ENCODE results near the gene KYNU.

DNA sequence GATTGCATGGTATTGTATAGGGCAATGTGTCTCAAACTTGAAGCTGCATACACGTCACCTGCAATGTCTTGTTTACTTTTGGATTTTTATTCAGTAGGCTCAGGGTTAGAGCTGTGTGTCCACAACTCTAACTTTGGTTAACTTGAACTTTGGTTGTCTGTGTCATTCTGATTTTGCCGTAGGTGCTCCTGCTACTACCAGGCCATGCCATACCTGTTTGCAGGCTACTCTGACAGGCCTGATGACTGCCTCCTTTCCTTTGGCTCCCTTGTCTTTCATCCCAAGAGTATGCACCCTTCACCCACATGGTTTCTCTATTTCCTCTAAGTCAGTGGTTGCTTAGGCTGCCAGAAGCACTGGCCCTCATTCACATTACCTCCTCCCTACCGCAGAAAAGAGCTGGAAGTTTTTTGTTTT lies 219.5 kb upstream of the SPOPL start:
- PRO-cap: no peak
- RAMPAGE, long total RNA, 4 experiments: no peak in any of the 4 experiments

DNA sequence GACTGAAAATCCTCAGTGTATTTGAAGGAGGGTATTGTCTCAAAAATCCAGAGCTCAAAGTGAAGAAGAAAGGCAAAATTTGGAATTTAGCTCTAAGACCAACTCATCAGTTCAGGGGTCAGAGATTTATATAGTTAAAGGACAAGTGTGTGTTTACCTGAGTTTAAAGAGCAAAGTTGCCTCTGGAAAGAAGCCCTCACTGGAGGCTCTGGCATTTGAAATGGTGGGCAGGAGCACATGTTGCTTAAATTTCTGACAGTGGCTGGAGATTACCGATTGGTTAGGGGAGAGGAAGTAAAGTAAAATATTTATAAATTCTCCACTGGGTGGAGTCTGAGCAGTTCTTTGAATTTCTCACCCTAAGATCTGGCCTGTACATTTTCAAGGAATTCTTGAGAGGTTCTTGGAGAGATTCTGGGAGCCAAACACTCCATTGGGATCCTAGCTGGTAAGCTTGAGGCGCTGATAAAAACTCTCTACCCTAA lies at the start of gene KYNU:
Gene KYNU (plus strand): TSS at position 376 of the 485 bp plus-strand sequence.
- PRO-cap: no peak
- RAMPAGE, long total RNA, 4 experiments: start-site peak on the plus strand in 4 of 4 experiments, centred at positions 373 to 381 of the sequence, 13 to 509 reads per replicate

DNA sequence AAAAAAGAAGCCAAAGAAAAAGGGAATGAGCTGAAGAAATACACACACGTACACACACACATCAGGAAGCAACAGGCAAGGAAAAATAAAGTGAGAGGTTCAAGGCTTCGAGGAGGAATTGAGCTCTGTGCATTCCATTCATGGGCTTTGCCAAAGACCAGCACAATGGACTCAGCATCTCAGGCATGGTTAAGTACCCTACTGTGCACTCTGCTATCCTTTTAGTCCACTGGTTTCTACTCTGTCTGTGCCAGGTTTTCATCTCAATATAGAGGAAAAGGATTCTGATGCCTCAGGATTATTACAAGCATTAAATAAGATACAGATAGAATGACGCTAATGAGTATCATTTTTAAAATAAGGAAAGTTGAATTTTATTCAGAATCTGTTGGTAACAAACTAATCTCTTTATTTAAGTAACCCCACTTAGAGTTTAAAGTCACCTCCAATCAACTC lies 2.0 kb downstream of the KYNU start:
- PRO-cap: no peak
- RAMPAGE, long total RNA, 4 experiments: no peak in any of the 4 experiments

DNA sequence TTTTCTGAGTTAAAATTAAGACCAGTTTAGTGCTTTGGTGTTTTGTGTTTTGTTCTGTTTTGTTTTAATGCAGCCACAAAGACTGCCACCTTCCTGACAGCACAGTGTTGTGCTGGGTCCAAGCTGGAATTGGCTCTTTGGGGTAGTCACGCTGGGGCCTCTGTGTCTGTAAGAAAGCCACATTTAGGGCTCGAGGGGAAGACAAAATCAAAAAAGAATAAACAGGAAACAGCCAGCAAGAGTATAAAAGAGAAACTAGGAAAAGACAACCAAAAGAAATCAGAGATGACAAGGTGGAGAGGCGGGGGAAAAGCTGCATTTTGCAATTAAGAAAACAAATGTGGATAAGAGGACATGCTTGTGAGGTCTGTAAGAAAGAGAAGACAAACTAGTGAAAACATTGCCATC lies 396.4 kb downstream of the ARHGAP15 start:
- PRO-cap: no peak
- RAMPAGE, long total RNA, 4 experiments: no peak in any of the 4 experiments

GRCh38 chr2:144097607-144098389 lies 234.5 kb downstream of the GTDC1 start:
- PRO-cap: no peak
- RAMPAGE, long total RNA, 4 experiments: no peak in any of the 4 experiments

- PRO-cap: no peak
- RAMPAGE, long total RNA, 4 experiments: no peak in any of the 4 experiments
These were observed 11.7 kb downstream of the GTDC1 start for GRCh38 chr2:144320379-144321219.

DNA sequence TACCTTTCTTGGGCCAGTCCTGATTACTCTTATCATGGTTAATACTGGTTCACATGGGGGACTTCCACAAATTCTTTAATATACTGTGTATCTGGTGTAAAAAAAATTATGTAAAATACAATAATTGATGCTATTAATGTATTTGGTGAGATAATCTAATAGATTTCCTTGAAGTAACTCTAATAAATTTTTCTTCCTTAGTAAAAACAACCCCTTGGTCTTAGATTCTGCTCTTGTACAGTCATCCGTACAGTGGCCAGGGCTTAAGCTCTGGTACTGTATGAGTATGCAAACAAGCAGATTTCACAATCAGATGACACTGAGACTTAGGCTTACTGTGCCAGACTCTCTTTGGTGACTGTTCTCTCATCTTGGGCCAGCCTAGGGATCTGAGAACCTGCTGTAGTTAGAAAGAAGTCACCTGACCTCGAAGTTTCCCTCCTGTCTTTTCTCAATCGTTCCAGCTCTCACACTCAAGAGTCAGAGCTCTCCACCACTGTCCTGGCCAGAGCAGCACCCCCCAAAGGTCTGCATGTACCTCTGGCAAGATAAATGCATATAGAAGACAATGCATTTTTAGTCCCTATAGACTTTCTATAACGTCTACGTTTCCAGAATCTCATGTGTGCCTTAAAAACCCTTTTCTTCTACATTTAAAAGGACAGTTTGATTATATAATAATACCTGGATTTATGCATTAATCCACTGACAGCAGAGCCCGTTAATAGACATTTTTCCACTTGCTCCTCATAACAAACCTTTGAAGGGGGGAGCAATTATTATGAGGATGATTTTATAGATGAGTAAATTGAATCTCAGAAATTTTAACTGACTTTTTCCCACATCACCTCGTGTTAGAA lies 63.2 kb downstream of the ZEB2 start:
- PRO-cap: no peak
- RAMPAGE, long total RNA, 4 experiments: no peak in any of the 4 experiments

GRCh38 chr2:144490564-144491716 lies 29.0 kb downstream of the ZEB2 start:
- PRO-cap: no peak
- RAMPAGE, long total RNA, 4 experiments: no peak in any of the 4 experiments

DNA sequence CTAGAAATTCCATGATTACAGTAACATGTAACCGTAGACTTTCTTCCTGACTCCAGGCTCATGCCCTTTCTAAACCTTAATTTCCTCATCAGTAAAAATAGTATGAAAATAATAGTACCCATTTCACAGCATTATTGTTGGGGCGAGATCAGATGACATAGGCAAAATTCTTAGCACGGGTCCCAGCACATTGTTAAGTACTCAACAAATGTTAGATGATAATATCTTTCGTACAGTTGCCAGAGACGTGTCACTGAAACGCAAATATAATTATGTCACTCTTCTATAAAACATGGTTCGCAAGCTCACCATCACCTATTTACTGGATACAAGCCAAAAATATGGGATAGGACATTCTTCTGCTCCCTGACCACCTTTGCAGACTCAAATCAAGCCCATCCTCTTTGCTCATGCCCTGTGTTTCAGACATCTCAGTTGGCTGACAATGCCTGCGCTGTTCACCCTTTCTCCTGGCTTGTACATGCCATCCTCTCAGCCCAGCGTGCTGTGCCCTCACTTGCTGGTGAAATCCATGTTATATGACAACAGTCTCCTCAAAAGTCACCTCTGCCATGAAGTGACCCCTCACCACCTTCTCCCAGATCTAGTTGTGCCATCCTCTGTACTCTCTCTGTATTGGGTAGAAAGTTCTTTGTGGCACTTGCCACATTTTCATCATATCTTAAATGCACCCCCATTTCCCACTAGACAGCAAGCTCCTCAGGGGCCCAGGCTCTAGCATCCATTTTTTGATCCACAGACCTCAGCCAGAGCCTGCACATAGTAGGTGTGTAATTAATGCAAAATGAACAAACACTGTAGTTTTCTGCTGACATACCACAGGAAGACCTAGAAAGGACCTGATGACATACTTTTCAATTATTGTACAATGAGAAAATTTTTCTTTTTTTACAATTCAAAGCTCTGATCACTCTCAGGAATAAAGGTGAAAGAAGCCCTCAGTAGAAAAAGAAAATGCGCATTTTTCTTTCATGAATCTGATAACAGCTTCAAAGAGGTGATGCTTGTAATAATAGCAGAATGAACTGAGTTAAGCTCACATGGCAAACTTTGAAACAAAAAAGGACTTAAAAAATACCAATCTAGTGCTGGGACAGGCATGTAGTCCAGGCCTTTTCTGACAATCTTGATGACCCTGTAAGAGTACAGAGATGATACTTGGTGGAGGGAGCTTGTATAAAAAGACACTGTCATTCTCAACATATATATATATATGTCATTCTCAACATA lies 22.9 kb downstream of the ZEB2 start:
- PRO-cap: no peak
- RAMPAGE, long total RNA, 4 experiments: no peak in any of the 4 experiments

DNA sequence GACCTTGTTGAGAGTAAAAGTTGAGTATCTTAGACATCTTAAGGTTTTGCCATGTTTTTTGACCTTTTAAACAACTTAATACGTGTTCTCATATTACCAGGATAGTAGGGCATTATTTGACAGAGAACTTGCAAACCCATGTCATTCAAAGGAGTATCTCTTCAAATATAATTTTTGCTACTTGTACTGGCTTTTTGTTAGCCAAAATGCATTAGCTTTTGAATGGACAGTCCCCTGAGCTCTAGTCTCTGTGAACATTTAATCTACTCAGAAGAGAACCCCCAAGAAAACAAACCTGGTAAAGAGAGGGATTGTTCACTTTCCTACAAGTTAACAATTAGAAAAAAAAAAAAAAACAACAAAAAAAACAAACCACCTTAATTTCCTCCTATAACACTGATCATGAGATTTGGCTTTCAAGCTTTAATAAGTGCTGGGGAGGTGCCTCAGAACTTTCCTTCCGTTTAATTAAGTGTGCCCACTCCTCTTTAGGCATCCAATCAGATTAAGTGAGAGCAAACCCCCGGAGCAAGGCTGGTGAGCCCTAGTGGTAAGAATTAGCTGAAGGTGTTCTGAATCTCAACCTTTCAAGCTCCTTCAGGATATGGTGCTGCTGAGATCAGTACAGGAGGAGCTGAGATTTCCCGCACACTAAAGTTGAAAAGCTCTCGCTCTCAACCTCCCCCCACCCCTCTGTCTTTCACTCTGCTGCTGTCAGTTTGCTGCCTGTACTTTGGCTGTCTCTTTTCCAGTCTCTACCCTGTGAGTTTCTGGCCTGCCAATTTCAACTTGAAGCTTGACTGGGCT lies 16.0 kb downstream of the ZEB2 start:
- PRO-cap: no peak
- RAMPAGE, long total RNA, 4 experiments: no peak in any of the 4 experiments

DNA sequence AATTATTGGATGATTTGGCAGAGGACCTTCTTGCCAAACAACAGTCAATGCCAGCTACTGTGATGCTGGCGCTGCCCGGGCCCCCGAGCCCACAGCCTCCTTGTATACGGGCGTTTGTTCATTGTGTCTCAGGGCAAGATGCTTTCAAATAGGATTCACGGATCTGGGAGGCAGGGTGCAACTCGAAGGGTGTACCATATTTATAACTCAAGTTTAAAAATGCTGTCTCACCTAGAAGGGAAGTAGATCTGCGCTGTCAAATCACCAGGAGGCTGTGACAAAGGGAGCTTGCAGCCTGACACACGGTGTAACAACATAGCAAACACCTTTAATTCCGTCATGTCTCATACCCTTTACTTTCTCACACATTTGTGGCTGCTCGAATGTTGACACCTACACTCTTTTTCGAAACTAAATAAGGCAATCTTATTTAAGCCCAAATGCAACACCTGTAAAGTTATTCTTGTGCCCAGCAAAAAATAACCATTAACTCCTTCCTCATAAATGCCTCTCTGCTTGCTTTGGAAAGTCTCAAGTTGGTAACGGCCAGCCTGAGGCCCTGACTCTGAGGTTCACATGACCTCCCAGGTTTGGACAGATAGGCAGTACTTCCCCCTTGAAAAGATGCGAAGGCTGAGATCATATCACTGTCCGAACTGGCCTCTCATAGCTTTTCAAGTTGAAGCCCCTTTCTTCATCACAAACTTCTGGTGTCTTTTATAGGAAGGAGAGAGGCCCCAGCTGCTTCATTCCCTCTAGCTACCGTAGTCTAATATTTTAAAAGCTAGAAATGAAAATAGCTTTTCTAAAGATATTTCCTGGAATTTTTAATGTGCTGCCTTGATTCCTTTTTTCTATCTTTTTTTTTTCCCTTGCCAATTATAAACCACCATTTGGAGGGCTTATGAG lies 11.6 kb downstream of the ZEB2 start:
- PRO-cap: no peak
- RAMPAGE, long total RNA, 4 experiments: no peak in any of the 4 experiments

DNA sequence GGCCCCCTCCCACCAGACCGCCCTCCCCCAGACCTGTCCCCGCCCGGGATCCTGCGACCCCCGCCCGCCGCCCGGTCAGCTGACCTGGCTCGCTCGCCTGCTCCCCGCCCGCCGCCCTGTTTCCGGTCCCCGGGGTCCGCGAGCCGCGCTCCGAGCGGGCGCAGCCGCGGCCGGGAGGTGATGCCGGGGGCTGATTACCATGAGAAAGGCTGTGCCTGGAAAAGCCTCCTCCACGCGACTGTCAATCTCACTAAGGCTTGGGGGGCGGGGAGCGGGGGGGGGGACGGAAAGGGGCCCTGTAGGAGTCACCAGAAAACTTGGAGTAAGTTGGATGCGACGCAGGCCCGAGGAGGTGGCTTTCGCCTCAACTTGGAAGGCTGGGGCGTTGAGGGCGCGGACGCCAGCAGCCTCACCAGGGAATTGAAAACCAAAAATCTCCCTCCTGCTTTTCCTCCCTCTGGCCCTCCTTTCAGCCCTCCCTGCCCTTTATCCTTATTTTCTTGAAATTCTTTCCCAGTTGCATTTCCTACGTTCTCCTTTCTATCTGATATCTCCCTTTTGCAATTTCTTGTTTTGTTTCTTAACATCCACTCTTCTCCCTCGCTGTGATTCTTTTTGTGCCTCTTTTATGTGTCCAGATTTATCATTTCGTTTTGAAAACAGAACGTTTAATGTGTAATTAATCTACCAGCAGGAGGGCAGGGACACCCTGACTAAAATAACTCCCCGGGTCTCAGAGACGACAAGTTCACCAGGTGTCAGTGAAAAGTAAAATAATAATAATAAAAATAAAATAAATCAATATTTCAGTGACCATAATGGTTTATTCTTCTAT lies 4.6 kb upstream of the ZEB2 start:
- PRO-cap: no peak
- RAMPAGE, long total RNA, 4 experiments: no peak in any of the 4 experiments

- PRO-cap: no peak
- RAMPAGE, long total RNA, 4 experiments: no peak in any of the 4 experiments
These were observed 122.9 kb upstream of the ZEB2 start for GRCh38 chr2:144642944-144643170.

- PRO-cap: no peak
- RAMPAGE, long total RNA, 4 experiments: no peak in any of the 4 experiments
These were observed 479.3 kb upstream of the ZEB2 start for GRCh38 chr2:144999022-144999855.

DNA sequence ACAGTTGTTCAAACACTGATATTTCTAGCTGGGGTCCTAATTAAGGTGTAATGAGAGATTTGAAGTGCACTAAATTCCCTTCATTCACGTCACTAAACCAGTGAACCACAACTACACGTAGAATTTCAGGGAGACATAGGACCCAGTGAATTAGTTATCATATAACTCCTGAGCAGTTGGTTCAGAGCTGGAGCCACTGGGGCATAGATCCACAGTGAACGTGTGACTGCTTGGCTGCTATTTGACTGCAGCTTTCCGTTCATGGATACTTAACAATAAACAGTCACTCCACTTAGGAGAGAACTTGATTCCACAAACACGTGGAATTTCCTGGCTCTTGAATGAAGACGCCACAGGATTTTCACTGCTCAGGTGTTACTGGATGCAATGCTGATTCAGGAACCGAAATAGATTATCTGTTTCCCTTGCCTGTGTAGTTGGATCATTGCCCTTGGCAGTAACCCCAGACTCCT lies 679.1 kb upstream of the ZEB2 start:
- PRO-cap: no peak
- RAMPAGE, long total RNA, 4 experiments: no peak in any of the 4 experiments

GRCh38 chr2:145415754-145416225 lies 895.9 kb upstream of the ZEB2 start:
- PRO-cap: no peak
- RAMPAGE, long total RNA, 4 experiments: no peak in any of the 4 experiments

DNA sequence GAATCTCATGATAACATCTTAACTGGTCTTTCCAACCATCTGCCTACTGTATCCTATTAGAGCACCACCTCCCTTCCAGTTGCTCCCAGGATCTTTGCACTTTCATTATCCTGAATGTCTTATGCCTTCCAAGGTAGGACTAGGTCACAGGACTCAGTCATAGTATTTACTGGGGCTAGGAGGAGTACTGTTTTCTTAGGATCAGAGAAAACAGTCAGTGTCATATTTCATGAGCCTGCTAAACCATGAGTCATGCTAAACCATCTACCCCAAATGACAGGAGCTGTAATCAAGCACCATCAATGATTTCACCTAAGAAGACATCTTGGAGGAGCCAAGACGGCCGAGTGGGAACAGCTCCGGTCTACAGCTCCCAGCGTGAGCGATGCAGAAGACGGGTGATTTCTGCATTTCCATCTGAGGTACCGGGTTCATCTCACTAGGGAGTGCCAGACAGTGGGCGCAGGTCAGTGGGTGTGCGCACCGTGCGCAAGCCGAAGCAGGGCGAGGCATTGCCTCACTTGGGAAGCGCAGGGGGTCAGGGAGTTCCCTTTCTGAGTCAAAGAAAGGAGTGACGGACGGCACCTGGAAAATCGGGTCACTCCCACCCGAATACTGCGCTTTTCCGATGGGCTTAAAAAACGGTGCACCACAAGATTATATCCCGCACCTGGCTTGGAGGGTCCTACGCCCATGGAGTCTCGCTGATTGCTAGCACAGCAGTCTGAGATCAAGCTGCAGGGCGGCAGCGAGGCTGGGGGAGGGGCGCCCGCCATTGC lies 1439.2 kb upstream of the ACVR2A start:
- PRO-cap: no peak
- RAMPAGE, long total RNA, 4 experiments: no peak in any of the 4 experiments

- PRO-cap: no peak
- RAMPAGE, long total RNA, 4 experiments: no peak in any of the 4 experiments
These were observed 380.6 kb upstream of the ACVR2A start for GRCh38 chr2:147464153-147464637.

- PRO-cap: no peak
- RAMPAGE, long total RNA, 4 experiments: no peak in any of the 4 experiments
These were observed 213.6 kb upstream of the ACVR2A start for GRCh38 chr2:147631321-147631593.

DNA sequence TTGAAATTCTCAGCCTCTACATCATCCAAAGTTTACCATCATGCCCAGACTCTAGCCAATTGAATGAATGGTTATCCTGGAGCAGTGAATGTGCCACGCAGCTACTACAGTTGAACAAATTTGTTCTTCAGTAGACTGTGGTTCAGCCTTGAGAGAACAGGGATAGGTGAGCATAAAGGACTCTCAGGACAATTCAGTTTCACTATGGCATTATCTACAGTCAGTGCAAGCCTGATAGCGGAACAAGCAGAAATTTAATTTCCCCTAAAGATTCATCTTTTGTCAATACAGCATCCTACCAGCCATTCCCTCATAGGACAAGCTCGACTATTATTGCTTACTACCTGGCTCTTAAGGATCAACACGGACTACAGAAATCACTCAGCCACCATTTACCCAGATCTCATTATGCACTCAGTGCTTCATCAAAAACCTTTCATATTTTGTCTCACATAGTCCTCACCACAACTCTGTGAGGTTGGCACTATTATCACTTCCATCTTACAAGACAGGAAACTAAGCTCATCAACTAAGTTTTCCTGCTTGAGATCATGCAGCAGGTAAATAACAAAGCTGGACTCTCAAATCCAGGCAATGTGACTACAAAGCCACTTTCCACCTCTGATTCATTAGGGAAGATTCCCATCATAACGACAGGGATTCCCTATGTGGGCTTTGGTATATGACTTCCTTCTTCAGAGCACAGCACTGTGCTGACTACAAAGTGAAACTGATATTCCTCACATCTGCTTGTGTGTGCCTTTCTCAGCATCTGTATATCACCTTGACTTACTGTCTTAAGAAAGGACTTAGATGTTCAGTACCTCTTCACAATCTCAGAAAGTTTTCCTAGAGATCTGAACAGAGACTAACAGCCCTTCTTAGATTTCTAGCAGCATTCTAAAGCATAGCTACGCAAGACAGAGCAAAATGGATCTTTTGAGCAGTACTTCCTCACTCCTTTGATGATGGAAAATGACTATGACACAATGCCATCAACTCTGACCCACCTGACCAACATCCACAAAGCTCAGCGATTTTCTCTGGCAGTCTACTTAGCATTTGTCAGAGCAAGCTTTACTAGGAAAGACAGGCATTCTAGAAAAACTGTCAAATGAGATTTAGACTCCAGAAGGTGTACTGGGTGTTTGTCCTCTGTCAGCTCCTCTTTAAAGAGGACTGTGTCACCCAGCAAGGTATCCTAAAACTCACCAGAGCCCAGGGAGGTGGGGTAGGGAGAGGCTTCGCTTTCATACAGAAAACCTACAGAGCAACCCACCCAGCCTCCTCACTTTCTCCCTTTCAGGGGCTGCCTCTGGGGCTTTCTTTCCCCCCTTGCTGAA lies 181.2 kb upstream of the ACVR2A start:
- PRO-cap: no peak
- RAMPAGE, long total RNA, 4 experiments: no peak in any of the 4 experiments